Fallopian tube (tissue), 1 donor: ENCODE measurements around the genes OGN and BICD2.

DNA sequence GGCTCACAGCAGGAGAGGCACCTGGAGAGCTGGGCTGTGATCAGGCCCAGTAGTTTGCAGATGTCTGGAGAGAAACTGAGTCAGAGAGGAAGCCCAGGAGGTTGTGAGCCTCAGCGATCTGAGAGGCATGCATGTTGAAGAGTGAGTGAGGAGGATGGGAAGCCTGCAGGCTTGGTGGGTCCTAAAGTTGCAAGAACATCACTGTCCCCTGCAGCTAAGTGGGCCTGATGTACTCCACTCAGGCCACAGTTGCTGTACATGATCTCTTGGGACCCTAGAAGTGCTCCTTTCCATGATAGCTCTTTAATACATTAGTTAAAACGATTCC lies 52.6 kb downstream of the SYK start:
- PRO-cap, result no peak

- PRO-cap, result no peak
Measured at GRCh38 chr9:90889986-90890688, 88.5 kb downstream of the SYK start.

GRCh38 chr9:90997424-90997799 lies 195.8 kb downstream of the SYK start:
- PRO-cap, result no peak

GRCh38 chr9:91042822-91044031 lies 241.6 kb downstream of the SYK start:
- PRO-cap, result no peak

GRCh38 chr9:91059770-91060032 lies 258.1 kb downstream of the SYK start:
- PRO-cap, result no peak

DNA sequence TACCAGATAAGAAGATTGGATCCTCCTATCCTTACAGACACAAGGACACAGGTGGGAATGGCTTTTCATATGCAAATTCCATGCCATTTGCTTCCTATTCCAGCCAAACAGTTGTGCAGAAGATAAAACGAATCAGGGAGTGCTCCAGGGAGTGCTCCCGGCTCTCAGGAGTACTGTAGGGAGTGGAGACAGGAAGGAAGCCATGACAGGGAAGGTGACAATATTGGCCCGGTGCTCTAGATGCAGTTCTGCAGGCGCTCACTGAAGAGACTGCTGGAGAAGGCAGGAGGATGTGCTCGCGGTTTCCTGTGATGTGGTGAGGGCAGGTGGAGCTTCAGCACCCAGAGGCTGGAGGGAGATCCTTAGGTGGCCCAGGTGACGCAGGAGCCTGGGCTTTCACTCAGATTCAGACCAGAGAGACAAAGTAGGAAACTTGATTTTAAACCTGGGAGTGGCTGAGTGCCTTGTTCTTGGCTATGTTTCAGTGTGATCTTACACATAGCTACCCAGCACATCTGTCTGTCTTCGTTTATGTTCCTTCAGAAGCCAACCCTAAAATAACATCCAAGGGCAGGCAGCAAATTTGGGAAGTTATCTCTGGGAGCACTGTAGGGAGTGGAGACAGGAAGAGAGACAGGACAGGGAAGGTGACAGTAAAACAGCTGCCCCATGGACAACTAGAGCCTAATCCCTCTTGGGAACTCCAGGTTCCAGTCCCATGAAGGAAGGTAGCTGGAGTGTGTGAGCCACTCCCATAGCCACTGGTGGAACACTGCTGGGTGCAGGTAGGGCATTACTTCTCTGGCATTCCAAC lies 259.8 kb downstream of the AUH start:
- PRO-cap, result no peak

DNA sequence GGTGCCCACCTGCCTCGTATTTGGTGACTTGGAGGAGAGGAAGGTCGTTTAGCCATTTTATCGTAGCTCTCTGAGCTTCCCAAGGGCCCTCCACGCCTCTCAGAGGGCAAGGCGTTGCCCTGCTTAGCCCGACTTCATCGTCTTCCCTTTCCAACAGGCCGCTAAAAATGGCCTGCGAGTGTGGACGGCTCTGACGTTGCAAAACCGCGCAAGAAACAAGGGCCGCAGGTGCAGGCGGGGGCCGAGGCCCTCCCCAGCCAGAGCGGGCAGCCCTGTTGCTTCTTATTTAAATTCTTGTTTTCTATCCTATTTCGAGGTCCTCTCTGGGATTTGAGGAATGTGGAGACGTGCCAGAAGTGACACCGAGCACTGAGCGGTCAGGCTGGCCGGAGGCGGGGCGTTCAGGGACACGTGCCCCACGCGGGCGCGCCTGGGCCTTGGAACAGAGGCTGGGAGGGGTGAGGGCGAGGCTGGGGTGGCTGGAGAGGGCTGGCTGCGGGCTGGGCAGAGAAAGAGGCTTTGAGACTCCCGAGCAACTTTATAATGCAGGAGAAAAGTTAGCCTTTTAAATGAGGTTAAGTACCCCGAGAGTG lies 243.7 kb downstream of the AUH start:
- PRO-cap, result bidirectional peak, plus-strand start at position 461 of the sequence, minus-strand start at position 139 of the sequence

DNA sequence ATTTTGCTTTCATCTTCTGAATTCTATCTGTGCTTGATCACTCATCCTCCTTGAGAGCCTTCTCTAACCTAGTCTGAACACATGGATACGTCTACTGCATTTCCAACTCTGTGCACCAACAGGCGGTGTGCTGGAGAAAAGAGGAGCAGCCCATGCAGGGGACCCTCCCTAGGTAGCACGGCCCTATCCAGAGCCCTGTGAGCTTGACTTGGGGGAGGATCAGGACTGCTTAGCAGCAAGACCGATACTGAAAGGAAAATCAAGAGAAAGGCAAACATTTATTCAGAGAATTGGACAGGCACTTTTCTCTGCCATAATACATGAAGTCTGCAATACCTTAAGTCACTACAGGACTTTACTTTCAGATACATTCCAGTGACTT lies 149.7 kb downstream of the AUH start:
- PRO-cap, result bidirectional peak, plus-strand start at position 281 of the sequence, minus-strand start at position 117 of the sequence

DNA sequence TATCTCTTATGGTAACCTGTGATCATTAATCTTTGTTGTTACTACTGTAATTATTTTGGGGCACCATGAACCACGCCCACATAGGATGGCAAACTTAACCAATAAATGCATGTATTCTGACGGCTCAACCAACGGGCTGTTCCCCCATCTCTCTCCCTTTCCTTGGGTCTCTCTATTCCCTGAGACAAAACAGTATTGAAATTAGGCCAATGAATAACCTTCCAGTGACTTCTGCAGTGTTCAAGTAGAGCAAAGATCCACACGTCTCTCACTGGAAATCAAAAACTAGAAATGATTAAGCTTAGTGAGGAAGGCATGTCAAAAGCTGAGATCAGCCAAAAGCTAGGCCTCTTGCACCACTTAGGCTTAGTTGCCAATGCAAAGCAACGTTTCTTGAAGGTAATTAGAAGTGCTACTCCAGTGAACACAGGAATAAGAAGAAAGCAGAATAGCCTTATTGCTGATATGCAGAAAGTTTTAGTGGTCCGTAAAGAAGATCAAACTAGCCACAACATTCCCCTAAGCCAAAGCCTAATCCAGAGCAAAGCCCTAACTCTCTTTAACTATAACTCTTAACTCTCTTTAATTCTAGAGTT lies 68.6 kb downstream of the AUH start:
- PRO-cap, result no peak

GRCh38 chr9:91495415-91495796 lies 71.8 kb upstream of the NFIL3 start:
- PRO-cap, result no peak

DNA sequence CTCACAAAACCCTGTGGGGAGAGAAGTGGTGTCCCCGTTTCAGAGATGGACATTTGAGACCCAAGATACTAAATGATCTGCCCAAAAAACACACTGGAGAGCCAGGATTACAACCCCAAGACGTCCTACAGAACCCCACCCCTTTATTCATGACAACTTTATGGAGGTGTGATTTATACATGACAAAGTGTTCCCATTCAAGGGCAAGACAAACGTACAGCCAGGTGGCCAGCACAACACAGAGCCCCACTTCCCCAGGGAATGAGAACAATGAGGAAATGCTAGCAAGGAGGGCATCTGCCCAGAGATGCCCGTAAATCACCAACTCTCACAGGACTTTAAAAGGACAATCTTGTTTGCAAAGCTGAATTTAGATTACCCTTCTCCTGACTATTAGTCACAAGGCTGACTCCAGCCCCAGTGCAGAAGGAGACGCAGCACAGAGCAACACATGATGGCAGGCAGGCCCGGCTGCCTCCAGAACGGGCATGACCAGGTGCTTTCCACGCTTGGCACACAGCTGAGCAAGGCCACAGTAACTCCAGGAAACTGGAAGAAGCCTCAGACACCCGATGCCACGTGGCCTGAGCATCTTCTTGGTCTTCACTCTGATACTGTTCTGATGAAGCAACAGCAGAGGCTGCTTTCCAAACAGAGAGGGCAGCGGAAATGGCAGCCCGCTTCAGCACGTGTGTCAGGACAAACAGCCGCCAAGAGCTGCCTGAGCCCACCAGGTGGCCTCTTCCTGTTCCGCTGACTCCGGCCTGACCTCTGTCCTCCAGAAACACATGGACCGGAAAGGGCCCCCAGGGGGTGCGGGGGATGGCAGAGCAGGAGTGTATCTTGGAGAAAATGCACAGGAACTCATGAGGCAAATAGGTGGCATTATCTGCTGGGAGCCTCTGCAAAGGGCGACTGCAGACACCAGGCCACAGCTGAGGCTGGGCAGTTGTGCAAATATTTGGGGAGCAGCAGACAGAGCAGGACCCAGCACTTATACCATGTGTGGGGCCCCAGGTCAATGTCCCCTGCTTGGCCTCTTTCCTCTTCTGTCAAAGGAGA lies 51.3 kb downstream of the ROR2 start:
- PRO-cap, result no peak

DNA sequence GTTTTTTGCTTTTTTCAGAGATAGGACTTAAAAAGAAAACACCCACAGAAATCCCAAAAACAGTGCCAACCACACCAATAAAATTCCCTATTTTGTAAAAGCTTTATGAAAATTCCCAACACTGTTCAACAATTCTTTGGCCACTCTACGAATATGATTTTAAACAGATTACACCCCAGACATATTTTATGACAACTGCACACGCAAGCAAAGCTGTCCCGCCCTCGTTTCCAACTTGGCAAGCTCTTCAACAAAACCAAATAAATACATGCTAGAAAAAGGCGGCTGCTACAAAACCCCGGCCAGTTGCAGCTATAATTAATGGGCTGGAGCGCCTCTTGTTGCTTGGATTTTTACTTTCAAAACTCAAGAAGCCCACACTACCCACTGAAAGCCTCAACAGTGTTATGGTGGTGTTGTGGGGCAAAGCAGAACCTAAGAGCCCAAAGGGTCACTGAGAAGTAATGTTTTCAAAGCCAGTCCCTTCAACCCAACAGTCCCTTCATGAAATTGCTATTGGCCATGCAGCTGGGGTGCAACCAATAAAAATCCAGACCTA lies 4.3 kb downstream of the ROR2 start:
- PRO-cap, result no peak

DNA sequence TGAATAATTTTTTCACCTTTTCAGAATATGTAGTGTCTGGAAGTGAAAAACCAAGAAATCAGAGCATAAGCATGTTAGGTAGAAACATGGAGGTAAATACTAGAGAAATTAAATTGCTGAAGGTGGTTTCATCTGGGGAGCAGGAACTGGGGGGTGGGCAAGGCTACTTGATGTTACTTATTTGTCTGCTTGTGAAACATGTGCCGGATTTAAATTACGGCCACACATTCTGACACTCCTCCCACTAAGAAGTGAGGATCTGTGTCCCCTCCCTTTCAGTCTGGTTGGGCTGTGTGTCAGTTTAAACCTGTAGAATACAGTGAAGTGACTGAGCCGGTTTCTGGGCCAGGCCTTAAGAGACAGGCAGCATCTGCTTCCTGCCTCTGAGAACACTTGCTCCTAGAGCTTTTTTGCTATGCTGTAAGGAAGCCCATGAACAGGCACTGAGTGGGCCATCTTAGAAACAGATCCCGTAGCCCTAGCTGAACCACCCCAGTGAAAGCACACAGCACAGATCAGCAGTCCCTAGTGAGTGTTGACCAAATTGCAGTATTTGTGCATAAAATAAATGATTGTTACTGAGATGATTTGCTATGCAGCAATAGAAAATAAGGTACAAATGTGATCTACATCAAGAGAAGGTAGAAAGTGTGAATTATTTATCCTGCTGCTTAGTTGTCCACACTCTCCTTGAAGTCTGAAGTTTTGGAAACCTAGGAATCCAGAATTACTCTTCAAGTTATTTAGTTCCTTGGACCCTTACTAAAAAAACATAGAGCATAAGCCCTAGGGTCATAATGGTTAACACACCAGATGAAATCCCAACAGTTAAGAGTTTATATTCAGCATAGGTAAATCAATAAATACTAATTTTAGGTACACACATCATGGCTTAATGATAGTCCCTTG lies 2.5 kb upstream of the IARS1 start:
- PRO-cap, result no peak

GRCh38 chr9:92404447-92404903 lies at the start of gene OGN:
Gene OGN (minus strand): TSS chr9:92404578.
- PRO-cap, result bidirectional peak, plus-strand start at chr9:92404727, minus-strand start at chr9:92404613

DNA sequence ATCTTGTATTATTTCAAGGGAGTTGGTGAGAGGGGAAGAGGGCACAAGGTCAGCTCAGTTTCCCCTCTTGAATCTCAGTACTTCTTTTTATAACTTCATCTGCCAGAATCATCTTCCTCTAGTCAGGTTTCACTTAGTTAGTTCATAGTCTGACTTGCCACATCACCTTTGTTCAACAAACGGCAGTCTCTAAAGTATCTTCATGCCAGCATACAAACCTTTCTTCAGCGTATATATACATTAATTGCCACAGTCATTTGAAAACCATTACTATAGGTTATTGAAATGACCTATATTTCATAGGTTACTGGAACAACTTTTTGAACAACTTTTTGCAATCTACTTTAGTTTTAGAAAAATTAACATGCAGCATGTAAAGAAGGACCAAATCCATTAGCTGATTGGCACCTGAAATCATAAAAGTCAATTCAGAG lies 1.5 kb downstream of the ECM2 start:
- PRO-cap, result no peak

DNA sequence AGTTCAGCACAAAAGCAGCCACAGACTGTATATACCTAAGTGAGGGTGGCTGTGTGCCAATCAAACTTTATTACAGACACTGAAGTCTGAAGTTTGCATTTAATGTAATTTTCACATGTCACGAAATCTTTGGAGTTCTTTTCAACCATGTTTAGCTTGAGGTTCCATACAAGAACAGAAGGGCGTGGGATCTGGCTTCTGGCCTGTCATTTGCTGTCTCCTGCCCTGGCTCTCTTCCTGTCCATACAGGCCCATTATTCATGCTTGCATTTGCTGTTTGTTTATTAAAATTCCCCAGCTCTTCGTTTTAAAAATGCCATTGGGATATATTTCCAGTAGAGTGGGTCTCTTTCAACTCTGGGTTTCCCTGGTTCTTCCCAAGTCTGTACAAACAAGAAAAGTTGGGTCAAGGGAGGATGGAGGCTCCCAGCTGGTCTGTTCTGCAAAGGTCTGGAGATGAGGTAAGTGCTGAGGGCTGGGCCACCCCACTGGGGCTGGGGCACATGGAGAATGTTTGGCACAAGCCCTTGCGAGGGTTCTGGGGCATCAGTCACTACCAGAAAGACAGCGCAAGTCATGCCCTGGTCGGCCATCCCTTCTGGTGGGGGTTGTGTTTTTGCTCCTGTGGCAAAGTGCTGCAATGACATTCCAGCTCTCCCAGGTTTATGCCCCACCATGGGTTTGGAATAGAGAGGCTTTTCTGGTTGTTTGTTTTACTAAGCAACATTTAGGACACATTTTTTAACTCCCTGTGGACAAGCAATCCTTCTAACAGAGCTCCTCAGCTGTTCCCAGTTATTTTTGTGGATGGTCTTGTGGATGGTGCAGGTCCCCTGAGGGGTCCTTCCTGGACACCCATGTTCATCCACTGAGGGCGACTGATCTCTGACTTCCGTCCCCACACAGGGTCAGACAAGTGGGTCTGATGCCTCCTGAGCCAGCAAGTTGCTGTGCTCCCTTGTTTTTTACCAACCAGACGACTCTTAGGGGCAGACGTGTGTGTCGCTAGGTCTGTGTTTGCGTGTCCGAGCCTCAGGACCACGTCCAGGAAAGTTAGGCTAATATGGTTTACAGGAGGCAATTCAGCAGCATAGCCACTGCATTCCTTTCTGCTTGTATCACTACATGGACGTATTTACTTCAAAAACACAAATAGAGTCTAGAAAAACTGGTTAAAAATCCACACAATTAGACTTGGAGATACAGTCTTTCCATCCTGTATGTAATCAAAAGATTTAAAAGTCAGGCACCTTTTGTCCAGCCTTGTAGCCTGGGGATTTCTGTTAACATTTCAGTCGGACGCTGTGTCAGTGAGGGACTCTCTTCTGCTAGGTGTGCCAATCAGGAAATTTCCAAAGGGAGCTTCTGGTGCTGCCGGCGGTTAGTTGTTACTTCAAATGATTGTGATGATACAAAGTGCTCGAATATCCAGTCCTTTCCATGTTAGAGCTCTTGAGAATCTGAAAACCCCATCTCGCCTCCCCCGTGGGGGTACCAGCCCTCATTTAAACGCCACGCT lies 64.8 kb upstream of the ECM2 start:
- PRO-cap, result no peak

- PRO-cap, result no peak
Measured at GRCh38 chr9:92680623-92681168, 10.8 kb upstream of the IPPK start.

DNA sequence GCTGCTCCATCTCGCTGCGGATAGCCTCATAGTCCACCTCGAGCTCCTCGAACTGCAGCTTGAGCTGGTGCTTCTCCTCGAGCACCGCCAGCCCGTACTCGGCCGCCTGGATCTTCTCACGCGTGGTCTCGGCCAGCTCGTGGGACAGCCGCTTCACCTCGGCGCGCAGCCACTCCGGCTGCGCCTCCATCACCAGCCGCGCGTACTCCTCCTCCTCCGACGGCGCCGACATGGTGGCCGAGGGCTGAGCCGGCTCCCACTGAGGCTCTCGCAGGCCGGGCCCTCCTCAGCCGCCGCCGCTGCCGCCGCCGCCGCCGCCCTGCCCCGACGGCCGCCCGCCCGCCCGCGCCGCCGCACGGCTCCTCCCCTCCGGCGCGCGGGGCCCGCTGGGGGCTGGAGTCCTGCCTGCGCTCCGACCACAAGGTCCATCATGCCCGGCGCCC lies at the start of gene BICD2:
BICD2 (minus strand) TSS at position 321 of the 443 bp plus-strand sequence.
- PRO-cap, result bidirectional peak, plus-strand start outside the sequence, minus-strand start at position 329 of the sequence

DNA sequence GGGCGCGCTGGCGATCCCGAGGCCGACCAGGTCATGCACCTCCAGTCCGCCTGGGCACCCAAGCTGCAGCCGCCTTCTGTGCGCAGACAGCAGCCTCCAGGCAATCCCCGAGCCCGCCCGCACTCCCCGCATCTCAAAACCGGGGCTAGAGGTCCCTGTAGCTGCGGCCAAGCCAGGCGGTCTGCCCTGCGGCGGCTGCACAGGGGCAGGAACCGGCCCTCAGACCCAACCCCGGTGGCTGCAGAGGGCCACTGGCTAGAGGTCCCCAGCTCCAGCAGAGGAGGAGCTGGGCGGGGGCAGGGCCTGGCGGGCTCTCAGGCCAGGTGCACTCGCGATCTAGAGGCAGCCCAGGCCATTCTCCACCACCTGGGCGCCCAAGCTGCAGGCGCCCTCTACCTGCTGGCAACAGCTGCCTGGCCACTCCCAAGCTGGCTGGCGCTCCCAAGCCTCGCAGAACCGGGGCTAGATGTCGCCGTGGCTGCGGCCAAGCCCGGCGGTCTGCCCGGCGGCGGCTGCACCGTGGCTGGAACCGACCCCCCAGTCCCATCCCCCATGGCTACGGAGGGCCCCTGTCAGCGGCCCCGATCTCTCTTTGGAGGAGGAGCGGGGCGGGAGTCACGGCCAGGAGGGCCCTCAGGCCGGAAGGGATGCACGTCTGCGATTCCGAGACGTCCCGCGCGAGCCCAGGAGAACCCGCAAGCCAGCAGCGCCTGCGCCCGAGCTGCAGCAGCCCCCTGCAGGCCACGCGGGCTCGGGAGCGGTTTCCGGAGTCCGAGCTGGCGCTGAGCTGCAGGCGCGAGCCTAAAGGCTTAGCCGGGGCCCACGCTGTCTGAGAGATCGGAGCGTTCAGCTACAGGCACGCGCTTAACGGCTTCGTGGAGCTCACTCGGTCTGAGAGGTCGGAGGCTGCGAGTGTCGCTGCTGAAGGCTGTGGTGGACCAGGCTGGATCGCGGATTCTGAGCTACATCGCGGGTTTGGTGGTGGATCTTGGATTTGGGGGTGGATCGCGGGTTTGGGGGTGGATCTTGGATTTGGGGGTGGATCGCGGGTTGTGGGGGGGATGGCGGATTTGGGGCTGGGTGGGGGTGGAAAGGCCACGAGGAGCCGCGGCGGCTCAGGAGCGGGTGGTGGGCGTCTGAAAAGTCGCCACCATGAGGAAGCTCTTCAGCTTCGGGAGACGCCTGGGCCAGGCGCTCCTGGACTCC lies 44.3 kb upstream of the BICD2 start:
- PRO-cap, result no peak

DNA sequence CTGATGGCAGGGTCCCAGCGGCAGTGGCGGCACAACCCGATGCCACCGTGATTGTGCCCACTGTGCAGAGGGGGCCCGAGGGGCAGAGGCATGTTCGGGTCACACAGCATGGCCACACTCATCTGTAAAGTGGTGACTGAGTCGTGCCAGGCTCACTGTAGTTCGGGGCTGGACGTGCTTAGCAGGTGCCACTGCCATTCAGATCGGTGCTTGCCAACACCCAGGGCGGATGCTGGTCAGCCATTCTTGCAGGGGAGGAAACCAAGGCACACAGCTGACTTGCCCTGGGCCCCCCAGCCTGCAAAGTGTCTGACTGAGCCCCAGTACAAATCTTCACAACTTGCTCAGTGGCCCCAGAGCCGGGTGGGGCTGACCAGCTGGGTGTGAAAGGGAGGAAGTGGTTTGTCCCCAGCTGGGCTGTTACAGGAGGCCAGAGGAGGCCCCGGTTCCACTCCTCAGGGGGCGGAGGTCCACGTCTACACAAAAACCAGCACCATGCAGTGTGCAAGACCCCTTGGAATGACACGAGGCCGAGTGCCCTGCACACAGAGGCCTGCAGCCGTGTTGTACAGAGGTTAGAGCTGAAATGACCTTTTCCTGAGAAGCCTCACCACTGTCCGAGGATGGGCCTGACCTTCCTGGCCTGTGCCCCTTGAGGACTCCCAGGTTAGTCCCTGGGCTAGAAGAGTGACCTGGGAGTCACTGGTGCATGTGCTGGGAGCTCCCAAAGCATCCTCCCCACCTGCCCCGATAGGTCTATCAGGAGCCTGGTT lies 17.9 kb downstream of the FGD3 start:
- PRO-cap, result no peak